Cardiac septum (tissue), 1 donor: Measurements from ENCODE around the genes FAM131A and CHRD.

DNA sequence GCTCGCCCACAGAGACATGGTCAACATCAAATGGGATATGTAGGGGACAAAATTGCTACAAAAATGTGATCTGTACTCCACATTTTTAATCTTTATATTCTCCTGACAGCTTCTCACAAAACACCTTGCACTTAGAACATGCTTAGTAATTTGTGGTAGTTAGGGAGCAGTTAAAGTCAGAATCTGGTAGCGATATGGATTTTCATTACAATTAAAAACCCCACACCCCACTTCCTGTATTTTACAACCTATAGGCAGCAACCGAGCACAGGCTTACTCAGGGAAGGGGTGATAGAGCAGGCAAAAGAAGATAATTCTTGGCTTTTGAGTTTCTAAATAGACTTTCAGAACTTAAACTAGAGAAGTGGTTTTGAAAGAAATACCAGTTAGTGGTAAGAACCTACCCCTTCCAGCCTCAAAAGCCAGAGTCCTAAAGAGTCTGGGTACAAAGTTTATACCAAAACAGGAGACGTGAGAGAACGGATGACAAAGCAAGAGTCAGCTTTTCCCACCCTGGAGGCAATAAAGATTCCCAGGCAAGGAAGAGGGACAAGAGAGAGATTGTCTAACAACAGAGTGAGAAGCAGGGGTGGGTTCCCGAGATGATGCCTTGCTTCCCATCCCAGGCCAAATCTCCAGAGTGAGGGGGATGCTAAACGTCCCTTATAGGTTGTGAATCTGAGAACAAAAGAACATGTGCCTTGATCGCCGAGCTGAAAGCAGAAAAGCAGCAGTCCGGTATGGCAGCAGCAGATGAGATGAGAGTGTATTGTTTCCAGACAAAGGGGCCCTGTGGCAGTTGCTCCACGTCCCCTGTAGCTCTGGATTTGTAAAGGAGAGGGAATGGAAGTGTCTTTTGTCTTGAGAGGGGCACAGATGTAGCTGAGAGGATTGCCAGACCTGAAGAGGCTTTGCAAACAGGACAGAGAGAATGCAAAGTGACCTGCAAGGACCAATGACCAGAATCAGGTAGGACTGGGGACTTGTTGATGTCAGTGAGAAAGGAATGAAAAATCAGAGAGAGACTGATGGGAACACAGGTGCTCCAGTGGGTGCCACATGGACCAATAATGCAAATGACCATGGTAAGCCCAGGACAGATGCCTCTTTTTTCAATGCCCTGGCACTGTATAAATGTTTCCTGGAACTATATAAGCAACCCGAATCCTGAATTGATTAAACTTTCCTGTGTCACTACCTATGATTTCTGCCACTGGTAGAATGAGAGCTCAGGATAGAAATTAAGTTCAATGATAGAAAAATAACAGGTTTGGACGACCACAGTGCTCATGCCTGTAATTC, 36.7 kb downstream of the KLHL6 start:
- PRO-cap: no peak

- PRO-cap: no peak
Observed at GRCh38 chr3:183540821-183541116, 14.7 kb downstream of the KLHL6 start.

GRCh38 chr3:183636708-183637244, 1.4 kb downstream of the KLHL24 start:
- PRO-cap: bidirectional peak, plus-strand start at chr3:183636774, minus-strand start at chr3:183636532; bidirectional peak, plus-strand start at chr3:183637074, minus-strand start at chr3:183636966

- PRO-cap: no peak
Observed at GRCh38 chr3:183637245-183637629, 1.8 kb downstream of the KLHL24 start.

DNA sequence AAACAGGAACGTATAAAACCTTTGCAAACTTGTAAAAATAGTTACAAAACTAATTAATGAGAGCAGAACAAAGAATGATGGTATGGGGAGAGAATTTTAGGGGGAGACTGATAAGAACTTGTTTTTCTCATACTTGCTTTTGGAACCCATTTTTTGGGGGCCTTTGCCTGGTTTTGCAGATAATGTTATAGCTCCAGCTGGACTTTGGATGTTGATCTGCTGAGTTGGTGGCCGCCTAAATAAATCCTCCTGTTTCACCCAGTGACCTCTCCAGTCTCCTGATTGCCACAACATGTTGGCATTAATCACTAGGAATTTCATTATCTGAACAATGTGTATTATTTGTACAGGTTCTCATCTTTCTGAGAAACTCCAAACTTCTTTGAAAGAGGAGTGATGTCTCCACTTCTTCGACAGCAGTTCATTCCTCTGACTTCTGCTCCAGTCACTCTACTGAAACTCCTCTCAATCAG, 18.2 kb downstream of the KLHL24 start:
- PRO-cap: no peak

DNA sequence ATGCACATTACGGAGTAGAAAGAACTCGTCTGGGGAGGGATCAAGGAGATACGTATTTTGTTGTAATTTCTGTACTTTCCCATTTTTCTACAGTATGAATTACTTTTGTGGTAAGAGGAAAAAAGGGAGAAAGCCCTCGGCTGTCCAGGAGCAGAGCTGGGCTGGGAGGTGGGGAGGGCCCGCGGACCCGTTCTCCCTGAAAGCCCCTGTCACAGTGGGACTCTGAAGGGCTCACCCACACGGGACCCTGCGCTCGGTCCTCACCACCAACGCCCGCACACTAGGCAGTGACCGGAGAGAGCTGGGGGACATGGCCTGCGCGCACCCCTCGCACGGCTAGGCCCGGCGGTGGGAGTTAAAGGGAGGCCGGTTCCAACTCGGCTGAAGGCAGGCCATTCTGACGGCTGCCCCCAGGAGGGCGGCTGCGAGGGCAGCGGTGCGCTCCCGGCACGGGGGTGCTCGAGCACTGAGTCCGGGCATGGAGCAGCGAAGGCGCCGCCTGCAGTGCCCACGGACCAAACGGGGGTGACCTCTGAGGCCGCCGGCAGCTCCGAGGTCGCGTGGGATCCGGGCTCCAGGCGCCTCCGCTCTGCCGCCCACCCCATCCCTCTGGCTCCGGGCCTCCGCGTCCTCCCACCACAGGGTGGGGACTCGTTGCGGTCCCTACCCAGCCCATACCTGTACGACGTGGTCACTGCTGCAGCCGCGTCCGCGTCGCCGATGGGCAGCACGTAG, 741 bp downstream of the MAP6D1 start:
- PRO-cap: no peak

DNA sequence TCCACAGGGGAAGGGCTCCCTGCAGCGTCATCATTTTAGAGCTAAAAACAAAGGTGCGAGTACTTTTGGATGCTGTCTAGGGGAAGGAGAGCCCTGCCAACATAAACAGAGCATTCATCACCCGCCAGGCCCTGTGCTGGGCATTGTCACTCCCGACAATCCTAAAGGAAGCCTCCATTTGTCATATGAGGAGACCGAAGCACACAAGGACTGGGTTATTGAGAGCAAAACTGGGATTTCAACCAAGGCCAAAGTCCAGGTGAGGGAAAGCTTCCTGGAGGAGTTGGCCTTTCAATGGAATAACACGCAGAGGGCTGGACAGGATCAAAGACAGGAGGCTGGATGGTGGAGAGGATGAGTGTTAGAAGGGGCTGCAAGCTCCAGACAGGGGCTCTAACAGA, 8.1 kb upstream of the PARL start:
- PRO-cap: no peak

- PRO-cap: no peak
Observed at GRCh38 chr3:184005926-184006643, 11.6 kb downstream of the ABCC5 start.

- PRO-cap: no peak
Observed at GRCh38 chr3:184016750-184017103, 957 bp downstream of the ABCC5 start.

GRCh38 chr3:184018197-184018550, 490 bp upstream of the ABCC5 start:
- PRO-cap: no peak

DNA sequence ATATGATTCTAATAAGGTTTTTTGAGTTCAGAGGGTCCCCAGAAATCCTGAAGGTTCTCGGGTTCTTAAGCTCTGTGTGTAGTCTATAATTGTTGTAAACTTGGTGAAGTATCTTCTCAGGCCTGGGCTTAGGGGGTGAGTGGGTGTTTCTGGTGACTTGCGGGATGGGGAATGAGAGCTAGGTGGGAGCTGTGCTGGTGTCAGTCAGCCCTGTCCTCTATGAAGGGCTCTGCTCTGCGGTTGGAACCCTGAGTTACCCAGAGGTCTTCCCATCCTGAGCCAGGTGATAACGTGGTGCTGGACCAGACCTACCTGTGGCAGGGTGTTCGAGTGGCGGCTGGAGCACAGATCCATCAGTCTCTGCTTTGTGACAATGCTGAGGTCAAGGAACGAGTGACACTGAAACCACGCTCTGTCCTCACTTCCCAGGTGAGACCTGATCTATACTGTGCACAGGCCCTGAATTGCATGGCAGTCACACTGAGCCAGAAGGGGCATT, 6.5 kb downstream of the EIF2B5 start:
- PRO-cap: no peak

DNA sequence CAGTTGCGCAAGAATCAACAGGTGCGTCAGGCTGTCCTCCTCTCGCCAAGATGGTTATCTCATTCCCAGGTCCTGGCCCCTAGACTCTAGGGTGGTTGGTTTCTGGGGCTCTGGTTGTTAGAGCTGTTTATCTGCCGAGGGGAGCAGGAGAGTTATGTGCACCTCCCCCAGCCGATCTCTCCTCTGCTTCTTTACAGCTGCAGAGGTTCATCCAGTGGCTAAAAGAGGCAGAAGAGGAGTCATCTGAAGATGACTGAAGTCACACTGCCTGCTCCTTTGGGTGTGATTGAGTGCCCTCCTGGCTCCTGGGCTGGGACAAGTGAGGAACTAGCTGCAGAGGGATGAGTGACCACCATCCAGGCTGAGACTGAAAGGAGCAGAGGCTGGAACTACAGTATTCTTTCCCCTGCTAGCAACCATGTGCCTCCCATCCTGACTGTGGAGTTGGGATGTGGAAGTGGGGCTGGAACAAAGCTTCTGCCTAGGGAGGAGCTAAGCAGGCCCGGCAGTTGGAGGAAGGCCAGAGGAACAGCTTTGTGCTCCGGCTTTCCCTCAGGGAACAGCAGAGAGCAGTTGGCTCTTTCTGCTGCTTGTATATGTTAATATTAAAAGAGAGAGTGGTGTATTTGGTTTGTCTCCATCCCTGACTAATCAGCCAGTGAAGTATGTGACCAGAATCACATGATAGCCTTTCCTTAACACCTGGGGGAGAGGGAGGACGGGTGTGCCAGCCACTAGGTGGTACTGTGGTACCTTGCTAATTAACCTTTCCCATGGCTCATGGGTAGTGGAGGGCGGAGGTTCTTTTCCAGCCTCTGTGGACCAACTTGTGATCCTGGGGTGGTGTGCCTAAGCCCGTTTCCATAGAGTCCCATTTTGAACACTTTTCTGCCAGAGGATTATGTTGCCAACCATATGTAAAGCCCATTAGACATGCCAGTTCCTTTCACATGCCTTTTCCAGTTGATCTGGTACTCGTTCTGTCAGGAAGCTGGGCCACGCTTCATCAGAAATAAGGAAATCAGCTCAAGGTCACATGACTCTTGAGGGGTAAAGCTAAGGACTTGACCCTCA, 9.9 kb downstream of the EIF2B5 start:
- PRO-cap: no peak

DNA sequence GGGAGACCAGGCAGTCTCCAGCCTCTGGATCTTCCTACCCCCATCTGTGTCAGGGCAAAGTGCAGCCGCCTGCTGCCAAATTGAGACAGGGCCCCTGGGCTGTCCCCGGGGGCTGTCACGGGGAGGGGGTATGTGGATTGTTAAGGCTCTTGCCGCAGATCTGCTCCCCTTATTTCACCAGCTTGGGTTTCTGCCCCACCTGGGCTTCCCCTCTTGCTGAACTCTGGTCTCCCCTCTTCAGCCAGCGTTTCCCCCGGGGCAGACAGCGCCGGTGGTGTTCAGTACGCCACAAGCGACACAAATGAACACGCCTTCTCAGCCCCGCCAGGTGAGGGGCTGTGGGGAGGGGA, 1.5 kb downstream of the EIF4G1 start:
- PRO-cap: no peak

GRCh38 chr3:184337289-184338119, at the start of gene FAM131A:
TSS of gene FAM131A (plus strand) at chr3:184337600.
- PRO-cap: bidirectional peak, plus-strand start at chr3:184337606, minus-strand start at chr3:184337481

DNA sequence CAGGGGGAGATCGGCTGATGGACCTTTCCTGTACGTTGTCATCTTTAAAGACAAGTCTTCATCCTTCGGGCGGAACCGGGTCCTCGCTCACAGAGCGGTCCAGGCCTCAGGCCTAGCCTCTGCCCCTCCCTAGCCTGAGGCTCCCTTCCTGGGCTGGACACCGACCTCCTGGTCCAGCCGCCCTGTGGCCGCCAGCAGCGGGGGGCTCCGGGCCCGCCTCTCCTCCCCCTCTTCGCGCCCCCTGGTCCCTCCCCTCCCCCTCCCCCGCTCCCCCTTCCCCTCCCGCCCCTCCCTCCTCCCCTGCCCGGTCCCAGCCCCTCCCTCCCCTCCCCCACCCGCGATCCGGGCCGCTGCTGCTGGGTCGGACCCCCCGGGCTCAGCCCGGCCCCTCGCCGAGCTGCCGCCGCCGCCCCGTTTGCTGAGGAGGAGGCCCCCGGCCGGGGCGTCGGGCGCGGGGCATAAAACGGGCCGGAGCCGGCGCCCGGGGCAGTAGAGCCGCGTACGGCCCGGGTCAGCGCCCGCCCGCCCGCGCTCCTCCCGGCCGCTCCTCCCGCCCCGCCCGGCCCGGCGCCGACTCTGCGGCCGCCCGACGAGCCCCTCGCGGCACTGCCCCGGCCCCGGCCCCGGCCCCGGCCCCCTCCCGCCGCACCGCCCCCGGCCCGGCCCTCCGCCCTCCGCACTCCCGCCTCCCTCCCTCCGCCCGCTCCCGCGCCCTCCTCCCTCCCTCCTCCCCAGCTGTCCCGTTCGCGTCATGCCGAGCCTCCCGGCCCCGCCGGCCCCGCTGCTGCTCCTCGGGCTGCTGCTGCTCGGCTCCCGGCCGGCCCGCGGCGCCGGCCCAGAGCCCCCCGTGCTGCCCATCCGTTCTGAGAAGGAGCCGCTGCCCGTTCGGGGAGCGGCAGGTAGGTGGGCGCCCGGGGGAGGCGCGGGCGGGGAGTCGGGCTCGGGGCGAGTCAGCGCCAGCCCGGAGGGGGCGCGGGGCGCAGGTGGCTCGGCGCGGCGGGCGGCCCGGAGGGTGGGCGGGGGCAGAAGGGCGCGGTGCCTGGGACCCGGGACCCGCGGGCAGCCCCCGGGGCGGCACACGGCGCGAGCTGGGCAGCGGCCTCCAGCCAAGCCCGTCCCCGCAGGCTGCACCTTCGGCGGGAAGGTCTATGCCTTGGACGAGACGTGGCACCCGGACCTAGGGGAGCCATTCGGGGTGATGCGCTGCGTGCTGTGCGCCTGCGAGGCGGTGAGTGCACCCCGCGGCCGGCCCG, at the start of gene CHRD:
Gene CHRD (plus strand): TSS at position 487 of the 1,253 bp plus-strand sequence.
- PRO-cap: bidirectional peak, plus-strand start at position 489 of the sequence, minus-strand start at position 170 of the sequence; bidirectional peak, plus-strand start at position 743 of the sequence, minus-strand start at position 608 of the sequence

GRCh38 chr3:184549732-184550258, 11.8 kb upstream of the EPHB3 start:
- PRO-cap: no peak

GRCh38 chr3:184562444-184563294, 1.1 kb downstream of the EPHB3 start:
- PRO-cap: no peak

DNA sequence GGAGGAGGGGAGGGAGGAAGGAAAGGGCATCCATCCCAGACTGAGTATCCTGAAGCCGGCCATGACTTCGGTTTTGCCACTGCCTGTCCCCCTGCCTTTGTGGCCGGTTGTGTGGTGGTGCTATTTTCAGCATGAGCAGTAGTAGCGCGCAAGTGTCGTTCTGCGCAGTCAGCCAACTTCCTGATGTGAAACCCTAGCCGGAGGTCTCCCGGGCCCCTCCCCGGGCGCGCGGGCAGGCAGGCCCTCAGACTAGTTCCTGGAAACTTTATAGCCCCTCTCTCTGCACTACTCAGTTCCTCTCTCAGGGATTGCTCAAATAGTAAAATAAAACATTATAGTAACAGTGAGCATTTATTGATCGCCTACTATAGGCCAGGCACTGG, 24.2 kb downstream of the MAGEF1 start:
- PRO-cap: no peak

GRCh38 chr3:184786683-184786970, 25.3 kb upstream of the VPS8 start:
- PRO-cap: bidirectional peak, plus-strand start at chr3:184786827, minus-strand start at chr3:184786797

DNA sequence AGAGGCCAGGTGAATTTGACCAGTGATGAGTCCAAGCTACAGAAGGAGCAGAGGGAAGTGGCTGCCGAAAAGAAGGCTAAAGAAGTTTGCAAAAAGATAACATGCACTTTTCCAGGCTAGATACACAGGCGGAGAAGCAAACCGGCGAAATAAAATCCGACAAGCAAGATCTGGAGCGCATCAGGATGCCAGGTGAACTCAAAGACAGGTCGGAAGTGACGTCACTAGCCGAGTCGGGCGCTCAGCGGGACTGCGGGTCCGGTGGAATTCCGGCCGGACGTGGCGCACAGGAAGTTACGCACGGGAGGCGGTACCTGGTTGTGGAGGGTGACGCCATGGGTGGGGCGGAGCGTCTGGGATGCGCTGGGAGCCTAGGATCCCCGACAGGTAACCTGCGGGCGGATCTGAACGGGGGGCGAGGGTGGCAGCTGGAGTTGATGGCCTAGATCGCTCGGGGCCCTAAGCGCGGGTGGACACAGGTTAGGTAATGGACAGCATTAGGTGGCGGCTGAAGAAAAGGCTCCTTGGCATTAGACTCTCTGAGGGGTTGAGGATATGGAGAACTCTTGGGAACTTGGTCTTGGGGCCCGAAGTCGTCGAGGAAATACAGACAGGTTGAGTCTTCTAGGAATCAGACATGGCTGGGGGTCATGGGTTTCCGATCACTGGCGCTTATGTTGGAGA, 28.9 kb upstream of the EHHADH start:
- PRO-cap: bidirectional peak, plus-strand start at position 336 of the sequence, minus-strand start at position 217 of the sequence